AG04449 (cell line): Measurements from ENCODE around the genes R3HDM2, GLI1 and PIP4K2C.

DNA sequence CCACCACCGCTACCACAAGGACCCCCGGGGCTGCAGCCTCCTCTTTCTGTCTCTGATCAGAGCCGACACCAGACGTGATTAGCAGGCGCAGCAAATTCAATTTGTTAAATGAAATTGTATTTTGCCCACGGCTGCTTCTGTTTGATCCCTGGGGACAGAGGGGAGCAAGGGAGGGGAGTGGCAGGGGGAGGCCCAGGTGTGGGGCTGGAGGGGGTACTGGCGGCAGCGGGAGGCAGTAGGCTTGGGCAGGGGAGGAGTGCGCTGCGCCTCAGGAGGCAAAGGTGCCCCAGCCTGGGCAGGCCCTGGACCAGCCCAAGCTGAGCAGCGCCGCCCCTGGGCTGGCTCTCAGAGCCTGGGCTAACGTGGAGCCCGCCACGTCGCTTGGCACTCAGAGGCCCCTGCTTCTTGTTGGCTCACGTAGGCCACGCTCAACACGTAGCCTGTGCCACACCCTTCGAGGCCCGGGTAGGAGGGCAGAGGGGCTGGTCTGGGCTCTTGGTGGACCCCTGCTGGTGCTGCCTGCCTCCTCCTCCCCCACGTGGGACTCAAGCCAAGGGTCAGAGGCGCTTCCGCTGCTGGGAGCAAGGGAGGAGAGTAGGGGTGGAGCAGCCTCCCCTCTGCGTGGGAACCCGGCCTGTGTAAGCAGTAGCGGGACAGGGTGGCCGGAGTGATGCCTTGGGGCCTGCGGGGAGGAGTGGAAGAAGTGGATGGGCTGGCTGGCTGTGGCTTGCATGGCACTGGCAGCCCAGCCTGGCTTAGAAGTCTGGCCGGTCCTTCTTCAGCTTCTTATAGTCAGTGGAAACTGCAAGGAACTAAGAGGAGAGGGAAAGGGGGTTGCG lies 1.9 kb downstream of the NDUFA4L2 start:
- RRBS = no CpG with 5 or more reads among the region's 31 CpGs

GRCh38 chr12:57237940-57238954 lies 1.3 kb upstream of the NDUFA4L2 start:
- RRBS = 11% methylated on average over 12 of the region's 66 CpGs

DNA sequence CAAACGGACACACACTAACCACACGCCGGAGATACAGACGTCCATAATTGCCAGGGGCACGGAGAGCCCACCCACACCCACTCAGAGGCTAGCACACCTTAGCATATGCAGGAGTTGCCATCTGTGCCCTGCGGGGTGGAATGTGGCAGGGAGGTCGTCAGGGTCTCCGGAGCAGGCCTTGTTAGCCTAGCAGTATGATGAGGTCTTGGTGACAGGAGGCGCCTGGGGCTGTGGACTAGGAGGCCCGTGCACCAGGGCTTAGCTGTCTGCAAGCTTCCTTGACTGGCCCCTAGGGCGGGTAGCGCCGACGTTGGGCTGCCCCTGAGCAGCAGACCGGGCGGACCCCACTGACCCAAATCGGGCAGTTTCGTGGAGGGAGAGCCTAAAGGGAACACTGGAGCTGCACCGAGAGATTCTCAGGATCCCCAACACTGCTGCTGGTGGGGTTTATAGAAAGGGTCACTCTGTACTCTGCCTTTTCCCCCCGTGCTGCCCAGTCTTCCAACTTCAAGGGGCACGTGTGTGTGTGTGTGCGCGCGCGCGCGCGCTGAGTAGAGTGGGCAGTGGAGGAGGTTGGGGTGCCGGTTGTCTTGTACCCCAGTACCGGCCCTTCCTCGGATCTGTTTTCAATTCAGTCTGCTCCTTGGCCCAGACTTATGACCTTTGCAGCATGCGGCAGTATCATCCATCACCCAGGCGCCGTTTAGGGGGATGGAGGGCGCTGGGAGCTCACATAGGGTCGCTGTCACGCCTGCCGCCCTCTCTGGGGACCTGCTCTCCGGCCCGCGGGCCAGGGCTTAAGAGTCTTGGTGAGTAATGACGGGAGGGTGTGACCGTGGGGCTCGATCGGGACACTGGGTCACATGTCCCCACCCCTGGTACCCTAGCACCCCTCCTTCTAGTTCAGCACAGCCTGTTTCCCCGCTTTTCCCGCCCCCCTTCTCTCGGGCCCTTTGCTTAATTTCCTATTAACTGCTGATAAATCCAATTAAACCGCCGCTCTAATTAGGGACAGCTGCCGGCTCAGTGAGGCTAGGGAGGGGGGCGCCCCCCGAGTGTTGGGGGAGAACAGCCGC lies 4.4 kb upstream of the NDUFA4L2 start:
- RRBS = 12% methylated on average over 3 of the region's 54 CpGs

DNA sequence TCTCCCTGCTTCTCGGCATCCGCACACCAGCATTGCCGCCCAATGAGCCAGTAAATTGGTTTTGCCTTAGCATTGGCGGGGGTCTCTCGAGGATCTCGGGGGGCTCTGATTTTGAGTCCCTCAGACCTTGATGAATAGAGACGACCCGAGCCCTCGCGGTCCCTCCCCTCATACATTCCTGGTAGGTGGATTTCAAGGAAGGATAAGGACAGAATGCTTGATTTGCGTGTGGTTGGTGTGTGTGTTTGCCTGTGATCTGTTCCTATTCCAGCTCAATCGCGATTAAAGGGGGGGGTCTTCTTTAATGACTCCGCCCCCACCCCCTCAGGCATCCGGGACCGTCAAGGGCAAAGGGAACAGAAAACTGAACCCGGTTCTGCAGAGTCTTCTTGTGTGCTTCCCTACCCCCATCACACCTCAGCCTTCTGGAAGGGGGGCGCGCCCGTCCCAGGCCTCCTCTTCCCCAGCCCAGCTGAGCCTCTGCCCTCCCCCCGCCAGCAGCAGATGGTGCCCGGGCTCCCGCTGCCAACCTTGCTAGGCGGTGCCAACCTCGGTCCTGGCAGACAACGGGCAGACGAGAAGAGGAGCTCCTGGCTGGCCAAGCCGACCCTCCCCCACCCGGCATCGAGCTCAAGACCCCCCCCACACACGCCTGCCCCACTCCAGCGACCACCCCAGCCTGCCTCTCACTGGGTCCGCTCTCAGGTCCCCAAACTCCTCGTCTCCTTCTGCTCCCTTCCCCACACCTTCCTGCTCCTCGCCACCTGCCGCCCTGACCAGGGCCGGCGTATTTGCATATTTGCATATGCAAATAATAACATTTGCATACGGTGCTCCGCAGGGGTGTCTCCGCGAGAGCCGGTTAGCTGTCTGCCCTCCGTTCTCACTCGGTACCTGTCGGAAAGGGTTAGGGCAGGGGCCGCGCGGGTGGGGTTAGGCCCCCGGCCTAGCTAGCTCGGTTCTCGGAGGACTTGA lies 5.4 kb upstream of the NDUFA4L2 start:
- RRBS = 7% methylated on average over 16 of the region's 52 CpGs

GRCh38 chr12:57254563-57255402 lies 3.8 kb upstream of the STAC3 start:
- RRBS = no CpG with 5 or more reads among the region's 14 CpGs

GRCh38 chr12:57261372-57261930 lies 10.5 kb upstream of the STAC3 start:
- RRBS = no CpG with 5 or more reads among the region's 3 CpGs

DNA sequence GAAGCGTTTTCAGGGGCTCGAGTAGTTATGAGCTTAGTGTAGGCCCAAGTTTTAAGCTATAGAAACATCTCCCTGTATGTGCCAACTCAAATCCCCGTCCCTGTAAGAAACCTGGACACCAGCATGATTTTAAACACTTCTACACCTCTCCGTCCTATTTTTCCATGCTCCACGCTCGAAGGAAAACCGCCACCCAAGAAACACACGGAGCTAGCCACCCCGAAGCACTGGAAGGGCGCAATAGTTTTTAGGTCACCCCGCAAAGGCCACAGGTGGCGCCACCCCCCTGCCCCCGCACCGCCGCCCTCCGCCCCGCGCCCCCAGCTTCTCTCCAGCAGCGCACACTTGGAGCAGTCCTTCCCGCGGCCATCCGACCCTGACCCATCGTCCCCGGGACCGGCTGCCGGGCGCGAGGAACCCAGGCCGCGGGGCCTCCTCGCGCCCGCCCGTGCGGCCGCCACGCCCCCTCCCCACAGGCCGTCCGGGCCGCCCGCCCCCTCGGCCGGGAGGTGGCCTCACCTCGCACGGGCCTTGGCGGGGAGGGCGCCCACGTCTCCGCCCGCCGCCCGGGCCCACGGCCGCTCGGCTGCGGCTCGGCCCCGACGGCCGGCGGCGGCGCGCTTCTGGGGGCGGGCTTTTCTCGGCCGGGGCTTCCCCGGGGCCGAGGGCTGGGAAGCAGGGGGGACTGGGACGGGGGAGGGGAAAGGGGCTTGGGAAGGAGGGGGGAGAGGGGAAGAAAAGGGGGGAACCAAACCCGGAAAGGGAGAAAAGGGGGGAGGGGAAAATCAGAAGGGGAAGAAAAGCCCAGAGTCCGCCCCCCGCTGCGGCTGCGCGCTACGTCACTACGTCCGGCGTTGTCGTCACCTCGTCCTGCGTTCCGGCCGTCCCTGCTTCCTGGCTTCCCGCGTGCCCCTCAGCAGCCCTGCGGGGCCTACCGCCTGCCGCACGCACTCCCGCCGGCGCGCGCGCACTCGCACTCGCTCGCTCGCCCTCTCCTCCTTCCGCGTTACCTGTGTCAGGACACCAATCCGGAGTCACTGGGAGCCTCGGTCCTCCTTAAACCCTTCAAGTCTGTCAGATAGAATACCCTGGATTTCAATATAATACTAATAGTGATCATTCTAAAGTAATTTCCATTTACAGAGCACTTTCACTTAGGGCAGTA lies at the start of gene R3HDM2:
TSS of gene R3HDM2 (minus strand) at position 843 of the 1,165 bp plus-strand sequence.
- RRBS = 2% methylated on average over 67 of the region's 105 CpGs

- RRBS = no CpG with 5 or more reads among the region's 13 CpGs
These were observed 2.8 kb upstream of the INHBE start for GRCh38 chr12:57451896-57453167.

DNA sequence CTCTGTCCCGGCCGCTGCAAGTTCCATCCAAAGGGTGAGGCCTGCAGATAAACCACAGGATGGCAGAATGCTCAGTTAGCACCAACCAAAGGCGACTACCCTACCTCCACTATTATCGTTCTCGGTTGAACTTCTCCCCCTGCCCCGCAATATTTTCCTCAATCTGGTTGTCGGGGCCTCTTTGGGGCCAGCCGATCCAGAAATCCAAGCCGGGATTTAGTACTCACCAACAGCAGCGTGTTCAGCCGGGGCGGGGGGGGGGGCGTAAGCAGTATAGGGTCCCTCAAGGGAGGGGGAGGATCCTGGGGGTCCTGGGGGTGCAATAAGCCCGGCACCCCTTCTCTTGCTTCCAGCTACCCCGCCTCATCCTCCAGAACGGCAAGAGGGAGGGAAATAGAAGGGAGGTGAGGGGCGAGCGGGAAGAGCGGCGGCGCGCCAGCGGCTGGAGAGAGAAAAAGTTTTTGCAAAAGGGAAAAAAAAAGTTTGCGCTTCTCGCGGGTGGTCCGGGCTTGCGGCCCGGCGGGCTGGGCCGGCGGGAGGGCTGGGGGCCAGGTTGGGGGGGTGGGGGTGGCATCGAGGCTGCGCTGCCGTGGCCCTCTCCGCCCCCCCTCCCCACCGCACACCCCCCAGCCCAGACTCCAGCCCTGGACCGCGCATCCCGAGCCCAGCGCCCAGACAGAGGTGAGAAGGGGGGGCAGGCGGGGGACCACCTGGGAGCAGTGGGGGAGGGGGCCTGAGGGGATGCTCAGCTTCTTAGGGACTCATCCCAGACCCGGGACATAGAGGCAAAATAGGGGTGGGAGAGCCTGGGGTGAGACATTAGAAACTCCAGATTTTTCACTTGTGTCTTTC lies at the start of gene GLI1:
TSS of gene GLI1 (plus strand) at position 265 of the 852 bp plus-strand sequence.
- RRBS = 1% methylated on average over 1 of the region's 43 CpGs

DNA sequence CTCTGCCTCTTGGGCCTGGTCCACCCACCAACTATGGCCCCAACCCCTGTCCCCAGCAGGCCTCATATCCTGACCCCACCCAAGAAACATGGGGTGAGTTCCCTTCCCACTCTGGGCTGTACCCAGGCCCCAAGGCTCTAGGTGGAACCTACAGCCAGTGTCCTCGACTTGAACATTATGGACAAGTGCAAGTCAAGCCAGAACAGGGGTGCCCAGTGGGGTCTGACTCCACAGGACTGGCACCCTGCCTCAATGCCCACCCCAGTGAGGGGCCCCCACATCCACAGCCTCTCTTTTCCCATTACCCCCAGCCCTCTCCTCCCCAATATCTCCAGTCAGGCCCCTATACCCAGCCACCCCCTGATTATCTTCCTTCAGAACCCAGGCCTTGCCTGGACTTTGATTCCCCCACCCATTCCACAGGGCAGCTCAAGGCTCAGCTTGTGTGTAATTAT lies 8.7 kb downstream of the ARHGAP9 start:
- RRBS = no CpG with 5 or more reads among the region's 1 CpG

DNA sequence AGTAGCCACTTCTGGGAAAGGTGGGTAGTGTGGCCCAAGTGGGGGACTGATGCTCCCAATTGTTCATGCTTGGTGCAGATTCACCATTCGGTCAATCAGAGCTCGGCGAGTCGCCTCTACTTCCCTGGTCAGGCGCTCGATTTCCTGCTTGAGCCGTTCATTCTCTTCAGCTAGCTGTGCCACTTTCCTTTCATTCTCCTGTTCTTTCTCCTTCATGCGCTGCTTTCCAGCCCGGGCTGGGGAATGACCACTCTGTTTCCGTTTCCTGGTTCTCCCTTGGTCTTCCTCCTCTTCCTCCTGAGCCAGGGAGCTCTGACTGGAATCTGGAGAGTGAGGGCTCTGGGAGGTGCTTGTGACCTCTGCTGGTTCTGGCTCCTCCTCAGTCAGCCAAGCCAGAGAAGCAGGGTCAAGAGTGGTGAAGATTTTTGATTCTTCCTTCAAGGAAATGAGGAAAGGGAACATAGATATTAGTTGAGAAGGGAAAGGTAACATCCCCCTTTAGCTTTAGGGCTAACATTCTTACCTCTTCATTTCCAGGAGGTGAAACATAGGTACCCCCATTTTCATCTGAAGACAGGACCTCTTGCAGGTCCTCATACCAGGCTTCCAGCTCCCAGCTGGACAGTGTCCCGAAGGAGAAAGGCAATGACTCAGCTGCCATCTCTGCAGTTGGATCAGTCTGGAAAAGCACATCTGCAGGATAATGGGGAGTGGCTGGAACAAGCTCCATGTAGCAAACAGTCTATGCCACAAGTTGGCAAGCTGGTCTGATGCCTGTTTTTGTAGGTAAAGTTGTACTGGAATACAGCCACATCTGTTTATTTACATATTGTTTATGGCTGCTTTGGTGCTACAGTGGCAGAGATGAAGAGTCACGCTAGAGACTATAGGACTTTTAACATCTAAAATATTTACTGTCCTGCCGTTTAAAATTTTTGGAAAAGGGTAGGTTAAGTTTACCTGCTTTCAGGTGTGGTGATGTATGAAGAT lies 3.3 kb downstream of the DDIT3 start:
- RRBS = no CpG with 5 or more reads among the region's 13 CpGs

- RRBS = no CpG with 5 or more reads among the region's 4 CpGs
These were observed 831 bp downstream of the MBD6 start for GRCh38 chr12:57523462-57523847.

DNA sequence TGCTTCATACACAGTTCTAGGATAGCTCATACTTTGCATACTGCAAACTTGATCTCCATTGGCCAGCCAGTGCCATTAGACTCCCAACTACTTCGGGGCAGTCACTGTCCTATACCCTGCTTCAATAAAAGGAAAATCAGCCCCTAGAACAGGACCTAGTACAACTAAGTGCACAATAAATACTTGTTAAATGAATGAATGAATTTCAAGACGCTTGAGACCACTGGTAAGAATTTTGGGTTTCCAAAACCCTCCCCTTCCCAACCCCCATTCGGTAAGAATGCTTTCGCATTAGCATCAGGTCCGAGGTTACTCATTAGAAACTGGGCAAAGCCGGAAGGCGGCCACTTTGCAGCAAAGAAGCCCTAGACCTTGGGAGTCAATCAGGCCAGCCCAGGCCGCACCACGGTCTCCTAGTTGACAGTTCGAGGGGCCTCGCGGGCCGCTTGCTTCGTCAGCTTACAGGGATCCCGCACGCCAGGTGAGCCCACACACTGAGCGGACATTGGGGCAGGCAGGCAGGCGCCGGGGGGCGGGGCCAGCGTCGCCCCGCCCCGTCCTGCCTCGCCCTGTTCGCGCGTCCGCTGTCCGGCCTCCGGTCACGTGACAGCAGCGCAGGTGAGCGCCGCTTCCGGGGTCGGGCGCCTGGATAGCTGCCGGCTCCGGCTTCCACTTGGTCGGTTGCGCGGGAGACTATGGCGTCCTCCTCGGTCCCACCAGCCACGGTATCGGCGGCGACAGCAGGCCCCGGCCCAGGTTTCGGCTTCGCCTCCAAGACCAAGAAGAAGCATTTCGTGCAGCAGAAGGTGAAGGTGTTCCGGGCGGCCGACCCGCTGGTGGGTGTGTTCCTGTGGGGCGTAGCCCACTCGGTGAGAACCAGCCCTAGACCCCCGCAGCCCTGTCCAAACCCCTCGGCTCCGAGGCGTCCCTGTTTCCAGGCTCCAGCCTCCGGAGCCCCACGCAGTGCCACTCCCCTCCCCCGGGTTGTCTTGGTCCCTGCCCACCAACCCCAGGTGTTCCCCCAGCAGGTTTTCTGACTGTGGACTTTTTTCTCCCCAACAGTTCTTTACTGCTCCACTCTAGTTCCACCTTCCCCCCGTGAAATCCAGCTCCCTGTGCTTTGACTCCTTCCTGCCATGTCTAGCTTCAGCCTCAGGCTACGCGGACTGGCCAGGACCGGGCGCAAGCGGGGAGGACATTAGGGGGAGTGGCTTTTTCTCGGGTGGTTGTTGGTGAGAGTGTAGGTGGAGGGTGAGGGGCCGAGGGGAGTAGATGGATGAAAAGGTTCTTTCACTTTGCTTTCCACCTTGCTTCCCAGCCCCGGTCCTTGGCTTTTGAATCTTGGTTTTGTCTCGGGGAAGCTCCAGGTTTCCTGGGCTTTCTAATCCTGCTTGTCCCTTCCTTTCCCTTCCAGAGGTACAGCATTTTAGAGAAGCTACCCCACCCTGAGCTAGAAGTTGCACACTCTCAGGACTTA lies at the start of gene PIP4K2C:
TSS of gene PIP4K2C (plus strand) at position 598 of the 1,477 bp plus-strand sequence.
- RRBS = 2% methylated on average over 30 of the region's 76 CpGs

GRCh38 chr12:57612769-57613756 lies 1.8 kb downstream of the ARHGEF25 start:
- RRBS = no CpG with 5 or more reads among the region's 14 CpGs

DNA sequence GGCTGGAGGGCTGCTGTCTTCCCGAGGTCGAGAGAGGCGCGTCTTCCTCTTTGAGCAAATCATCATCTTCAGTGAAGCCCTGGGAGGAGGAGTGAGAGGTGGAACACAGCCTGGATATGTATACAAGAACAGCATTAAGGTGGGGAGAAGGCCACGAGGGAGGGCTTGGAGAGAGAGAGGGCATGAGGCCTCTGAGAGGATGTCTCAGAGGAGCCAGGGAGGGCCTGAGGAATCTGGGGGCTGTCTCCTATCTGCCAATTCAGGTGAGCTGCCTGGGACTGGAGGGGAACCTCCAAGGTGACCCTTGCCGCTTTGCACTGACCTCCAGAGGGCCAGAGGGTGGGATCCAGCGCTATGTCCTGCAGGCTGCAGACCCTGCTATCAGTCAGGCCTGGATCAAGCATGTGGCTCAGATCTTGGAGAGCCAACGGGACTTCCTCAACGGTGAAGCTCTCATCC lies 4.4 kb downstream of the ARHGEF25 start:
- RRBS = no CpG with 5 or more reads among the region's 9 CpGs

DNA sequence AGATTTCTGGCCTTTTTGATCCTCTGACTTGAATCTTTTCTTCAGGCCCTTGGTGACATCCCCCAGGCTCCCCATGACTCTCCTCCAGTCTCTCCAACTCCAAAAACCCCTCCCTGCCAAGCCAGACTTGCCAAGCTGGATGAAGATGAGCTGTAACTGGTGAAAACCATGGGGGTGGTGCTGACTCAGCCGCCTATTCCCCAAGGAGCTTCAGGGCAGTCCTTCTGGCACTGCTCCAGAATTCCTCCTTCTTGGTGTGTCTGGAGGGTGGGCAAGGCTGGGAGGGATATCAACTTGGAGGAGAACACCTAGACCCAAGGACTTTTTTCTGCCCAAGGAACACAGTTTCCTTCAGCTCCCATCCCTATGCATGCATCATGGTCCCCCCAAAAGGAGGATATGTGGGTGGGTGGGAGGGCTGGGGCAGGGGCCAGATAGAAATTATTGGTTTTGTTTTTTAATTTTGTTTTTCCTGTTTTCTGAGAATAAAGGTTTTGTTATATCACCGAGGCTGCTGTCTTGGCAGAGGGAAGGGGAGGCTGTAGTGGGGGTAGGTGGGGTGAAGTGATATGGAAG lies 5.6 kb downstream of the ARHGEF25 start:
- RRBS = no CpG with 5 or more reads among the region's 2 CpGs

DNA sequence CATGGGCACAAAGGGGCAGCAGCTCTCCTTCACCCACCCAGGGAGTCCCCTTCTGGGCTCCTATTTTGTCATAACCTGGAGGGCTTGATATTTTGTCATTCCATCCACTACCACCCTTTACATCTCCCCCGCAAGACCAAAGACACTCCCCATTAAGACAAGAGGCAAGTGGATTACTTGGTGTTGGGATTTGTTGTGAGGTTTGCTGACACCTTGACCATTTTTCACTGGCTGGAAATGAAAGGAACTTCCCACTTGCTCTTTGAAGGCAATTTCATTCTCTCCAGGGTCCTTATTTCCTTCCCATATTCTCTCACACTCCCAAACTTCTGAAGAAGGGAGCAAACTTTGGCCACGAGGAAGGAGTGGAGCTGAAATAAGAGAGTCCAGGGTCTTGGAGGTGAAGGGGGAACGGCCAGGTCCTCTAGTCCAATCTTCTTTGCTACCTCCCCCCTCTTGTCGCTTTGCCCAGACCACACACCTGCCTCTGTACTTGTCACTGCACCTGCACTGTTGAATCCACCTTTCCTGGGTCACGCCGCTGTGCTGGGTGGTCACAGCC lies 14.9 kb downstream of the AGAP2 start:
- RRBS = no CpG with 5 or more reads among the region's 6 CpGs

GRCh38 chr12:57725850-57726463 lies 12.6 kb downstream of the AGAP2 start:
- RRBS = 0% methylated on average over 4 of the region's 31 CpGs

DNA sequence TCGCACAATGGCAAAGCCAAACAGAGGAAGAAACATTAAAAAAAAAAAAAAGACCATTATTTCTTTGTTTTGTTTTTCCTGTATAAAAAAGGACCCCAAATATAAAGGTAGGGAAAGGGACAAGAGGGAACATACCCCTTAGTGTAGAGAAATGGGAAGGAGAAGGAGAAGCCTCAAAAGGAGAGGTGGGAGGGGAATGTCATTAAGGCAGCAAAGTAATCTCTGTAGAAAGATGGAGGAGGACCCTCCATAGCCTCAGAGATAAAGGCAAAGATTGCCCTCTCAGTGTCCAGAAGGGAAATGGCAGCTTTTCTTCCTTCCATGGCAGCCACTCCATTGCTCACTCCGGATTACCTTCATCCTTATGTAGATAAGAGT lies 3.3 kb downstream of the TSPAN31 start:
- RRBS = no CpG with 5 or more reads among the region's 2 CpGs

- RRBS = no CpG with 5 or more reads among the region's 8 CpGs
These were observed 1.1 kb downstream of the CDK4 start for GRCh38 chr12:57750941-57751426.